HT1080 (cell line): Measurements from ENCODE around the gene F13A1.

RAMPAGE:
- cytosol, long total RNA = no peak
- long total RNA = no peak
- nucleus, long total RNA = no peak
Measured at GRCh38 chr6:4369585-4370164, 234.3 kb upstream of the ECI2 start.

GRCh38 chr6:4435833-4436090, 300.4 kb upstream of the ECI2 start:
RAMPAGE:
- cytosol, long total RNA = no peak
- long total RNA = no peak
- nucleus, long total RNA = no peak

DNA sequence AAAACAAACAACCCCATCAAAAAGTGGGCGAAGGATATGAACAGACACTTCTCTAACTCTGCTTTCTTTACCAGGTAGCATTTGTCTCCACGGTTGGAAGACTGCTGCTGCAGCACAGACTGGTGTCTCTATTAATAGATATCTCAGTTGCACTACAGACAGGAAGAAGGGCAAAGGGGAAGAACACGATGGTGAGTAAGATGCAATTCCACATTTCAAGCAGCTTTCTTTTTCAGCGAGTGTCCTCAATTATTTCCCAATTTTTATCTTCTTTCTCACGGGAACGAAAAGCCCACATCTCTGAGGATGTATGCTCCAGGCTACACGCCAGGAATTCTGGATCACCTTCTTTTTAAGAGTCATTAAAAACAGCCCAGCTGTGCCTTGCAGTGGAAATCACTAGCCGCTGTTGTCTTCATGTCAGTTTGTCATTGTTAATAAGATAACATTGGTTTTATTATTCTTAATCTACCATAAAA, 311.6 kb upstream of the ECI2 start:
RAMPAGE:
- cytosol, long total RNA = no peak
- long total RNA = no peak
- nucleus, long total RNA = no peak

DNA sequence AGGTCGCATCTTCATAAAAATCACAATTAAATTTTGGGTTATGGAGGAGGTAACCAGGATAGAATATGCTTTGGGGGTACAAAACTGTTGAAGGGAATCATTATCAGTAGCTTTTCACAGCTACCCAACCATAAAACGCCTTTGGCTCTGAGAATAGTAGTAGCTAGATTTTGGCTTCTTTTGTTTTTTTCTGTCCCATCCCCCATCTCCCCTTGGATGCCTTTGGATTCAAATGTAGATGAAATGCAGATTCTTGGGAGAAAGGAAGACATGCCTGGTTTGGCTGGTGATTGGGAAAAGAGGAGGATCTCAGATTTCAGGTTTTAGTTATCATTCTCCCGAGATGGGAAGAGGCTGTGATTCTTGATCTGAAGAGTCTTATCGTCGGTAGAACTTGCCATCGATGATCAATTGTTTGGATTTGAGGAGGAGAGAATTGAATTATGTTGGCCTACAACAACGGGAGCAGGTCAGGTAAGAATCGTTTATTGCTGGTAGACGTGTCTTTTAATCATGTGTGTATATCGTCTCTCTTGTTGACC, 3.4 kb upstream of the CDYL start:
RAMPAGE:
- cytosol, long total RNA = no peak
- long total RNA = no peak
- nucleus, long total RNA = no peak

GRCh38 chr6:4901538-4902187, 102.2 kb downstream of the RPP40 start:
RAMPAGE:
- cytosol, long total RNA = no peak
- long total RNA = no peak
- nucleus, long total RNA = no peak

DNA sequence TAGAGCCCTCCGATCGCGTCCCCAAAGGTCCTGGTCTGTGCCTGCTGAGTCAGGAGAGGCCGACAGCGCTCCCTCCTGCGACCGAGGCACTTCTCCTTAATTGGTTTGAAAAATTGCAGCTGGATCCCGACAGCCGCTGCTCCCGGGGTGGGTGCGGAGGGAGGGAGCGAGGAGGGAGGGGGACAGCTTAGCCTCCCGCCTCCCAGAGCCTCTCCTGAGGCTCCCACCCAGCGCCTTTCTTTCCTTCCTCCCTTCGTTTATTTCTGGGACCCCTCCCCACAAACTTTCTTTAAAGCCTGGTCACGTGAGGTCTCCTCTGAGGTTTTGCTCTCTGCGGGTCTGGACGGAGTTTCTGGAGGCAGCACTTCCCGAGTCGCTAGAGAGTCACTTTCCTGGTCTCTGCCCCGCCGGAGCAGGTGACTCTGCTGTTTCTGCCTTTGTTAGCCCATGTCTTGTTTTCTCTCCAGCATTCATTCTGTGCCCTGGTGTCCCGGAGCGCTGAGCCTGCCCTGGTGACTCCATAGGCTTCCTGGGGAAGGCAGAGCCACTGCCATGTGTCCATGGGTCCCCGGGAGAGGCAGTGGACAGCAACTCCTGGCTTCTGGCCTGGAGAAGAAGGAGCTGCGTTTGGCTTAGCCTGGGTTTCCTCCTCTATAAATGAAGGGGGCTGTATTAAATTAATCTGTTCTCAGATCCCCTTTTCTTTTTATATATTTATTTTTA, 22.5 kb upstream of the RPP40 start:
RAMPAGE:
- cytosol, long total RNA = no peak
- long total RNA = no peak
- nucleus, long total RNA = no peak

DNA sequence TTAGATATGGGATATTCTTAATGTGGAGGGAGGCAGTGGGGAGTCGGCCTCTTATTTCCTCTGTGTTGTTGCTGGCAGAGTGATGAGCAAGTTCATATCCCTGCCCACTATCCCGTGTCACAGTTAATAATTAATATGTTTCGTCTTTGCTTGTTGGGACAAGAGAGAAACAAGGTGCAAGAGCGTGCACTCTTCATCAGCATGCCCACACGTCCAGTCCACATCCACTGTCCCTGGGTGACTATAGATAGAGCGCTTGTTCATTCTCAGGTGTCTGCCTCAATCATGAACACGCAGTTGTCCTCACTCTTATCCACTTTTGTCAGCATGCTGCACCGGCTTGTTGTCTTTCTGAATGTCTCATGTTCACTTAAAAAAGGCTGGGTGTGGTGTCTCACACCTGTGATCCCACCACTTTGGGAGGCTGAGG, 34.0 kb downstream of the PPP1R3G start:
RAMPAGE:
- cytosol, long total RNA = no peak
- long total RNA = no peak
- nucleus, long total RNA = no peak

DNA sequence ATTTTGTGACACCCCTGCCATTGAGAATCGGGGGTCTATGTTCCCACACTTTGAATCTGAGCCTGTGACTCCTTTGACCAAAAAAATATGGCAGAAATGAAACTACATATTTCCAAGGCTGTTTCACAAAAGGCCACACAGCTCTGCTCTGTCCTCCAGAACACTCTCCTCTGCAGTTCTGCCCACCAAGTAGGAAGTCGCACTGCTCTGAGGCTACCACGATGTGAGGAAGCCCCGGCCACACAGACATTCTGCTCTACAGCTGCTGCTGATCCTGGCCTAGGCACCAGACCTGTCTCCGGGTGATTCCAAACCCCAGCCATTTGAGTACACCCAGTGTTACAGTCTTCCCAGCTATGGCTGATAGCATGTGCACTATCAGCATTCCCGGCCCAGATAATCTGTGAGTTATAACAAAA, 85.1 kb downstream of the LYRM4 start:
RAMPAGE:
- cytosol, long total RNA = no peak
- long total RNA = no peak
- nucleus, long total RNA = no peak

RAMPAGE:
- cytosol, long total RNA = no peak
- long total RNA = no peak
- nucleus, long total RNA = no peak
Measured at GRCh38 chr6:5616665-5617201, 355.4 kb downstream of the FARS2 start.

DNA sequence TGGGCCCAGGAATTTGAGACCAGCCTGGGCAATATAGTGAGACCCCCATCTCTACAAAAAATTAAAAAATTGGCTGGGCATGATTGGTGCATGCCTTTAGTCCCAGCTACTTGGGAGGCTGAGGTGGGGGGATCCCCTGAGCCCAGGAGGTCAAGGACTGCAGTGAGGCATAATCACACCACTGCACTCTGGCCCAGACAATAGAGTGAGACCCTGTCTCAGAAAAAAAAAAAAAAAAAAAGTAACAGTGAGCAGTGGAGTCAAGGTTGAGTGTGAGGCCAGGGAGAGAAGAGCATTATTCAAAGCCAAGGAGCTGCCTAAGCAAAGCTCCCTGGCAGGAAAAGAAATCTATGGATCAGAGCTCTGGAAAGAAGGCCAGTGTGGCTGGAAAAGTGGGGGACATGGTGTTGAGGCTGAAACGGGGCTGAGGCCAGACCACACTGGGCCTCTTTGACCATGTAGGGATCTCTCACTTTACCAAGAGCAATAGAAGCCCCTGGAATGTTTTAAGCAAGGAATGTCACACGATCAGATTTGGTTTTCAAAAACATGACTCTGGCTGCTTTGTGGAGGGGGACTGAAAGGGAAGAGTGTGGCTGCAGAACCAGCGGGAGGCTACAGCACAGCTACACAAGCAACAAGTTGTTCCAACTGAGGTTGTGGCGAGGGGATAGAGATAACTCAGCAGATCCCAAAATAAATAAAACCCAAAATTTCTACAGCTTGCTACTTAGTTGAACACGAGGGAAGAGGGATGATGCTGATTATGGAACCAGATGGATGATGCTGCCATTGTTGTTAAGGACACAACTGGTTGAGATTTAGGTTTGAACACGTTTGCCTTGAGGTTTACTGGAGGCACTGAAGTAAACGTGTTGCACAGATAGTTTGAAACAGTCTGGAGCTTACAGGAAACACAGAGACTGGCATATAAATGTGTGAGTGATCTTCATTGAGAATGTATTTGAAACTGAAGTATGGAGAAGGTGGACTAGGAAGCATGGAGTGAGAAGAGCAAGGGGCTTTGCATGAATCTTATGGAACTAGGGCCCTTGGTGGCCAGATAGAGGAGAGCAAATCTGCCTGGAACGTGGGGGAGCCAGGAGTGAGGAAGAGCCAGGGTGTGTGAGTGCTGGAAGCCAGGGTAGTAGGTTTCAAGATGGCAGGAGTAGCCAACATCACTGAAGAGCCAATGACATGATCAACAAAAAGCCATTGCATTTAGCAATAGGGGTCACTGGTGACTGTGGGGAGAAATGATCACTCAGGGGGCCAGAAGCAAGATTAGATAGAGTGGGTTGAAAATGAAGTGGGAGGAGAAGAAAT, 345.8 kb downstream of the NRN1 start:
RAMPAGE:
- cytosol, long total RNA = no peak
- long total RNA = no peak
- nucleus, long total RNA = no peak

DNA sequence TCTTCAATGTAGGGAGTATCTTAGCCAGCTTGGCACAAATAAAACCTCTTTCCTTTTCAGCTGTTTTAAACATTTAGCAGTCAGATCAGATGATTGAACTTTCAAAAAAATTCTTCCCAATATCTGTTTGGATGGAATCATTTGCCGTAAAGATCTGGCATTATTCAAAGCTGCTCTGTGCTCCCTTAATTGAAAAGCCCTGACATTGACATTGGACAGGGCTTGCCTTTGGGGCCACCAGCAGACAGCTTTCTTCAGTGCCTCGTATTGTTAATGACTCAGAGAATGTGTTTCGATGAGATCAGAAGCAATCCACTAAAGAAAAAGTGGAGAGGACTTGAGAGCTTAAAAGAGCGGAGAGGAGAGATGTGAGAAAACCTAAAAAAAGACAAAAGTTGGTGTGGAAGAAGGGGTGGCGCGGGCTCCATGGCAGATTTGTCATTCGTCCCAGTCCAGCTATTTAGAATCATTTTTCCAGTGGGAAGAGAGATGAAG, 343.4 kb downstream of the NRN1 start:
RAMPAGE:
- cytosol, long total RNA = no peak
- long total RNA = no peak
- nucleus, long total RNA = no peak

RAMPAGE:
- cytosol, long total RNA = no peak
- long total RNA = no peak
- nucleus, long total RNA = no peak
Measured at GRCh38 chr6:5685766-5686202, 320.9 kb downstream of the NRN1 start.

RAMPAGE:
- cytosol, long total RNA = no peak
- long total RNA = no peak
- nucleus, long total RNA = no peak
Measured at GRCh38 chr6:5905612-5906256, 101.0 kb downstream of the NRN1 start.

GRCh38 chr6:6320395-6321224, at the start of gene F13A1:
TSS of gene F13A1 (minus strand) at chr6:6320662.
RAMPAGE:
- cytosol, long total RNA = no peak
- long total RNA = no peak
- nucleus, long total RNA = no peak

RAMPAGE:
- cytosol, long total RNA = no peak
- long total RNA = no peak
- nucleus, long total RNA = no peak
Measured at GRCh38 chr6:6589182-6589924, 833 bp downstream of the LY86 start.

GRCh38 chr6:6714646-6715367, 126.3 kb downstream of the LY86 start:
RAMPAGE:
- cytosol, long total RNA = no peak
- long total RNA = no peak
- nucleus, long total RNA = no peak

DNA sequence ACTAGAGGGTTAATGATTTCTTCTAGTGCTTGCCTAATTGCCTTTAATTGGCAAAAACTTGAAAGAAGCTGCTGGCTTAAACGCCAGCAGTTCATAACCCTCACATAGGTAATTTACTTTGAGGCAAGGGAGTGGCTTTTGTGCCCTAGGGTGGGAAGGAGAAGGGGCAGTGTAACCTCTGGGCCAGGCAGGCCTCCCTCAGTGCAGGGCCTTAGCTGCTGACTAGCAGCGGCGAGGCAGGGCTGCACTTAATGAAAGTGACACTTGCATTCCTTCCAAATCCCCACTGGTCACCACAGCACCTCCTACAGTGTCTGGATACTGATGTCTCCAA, 152.6 kb downstream of the LY86 start:
RAMPAGE:
- cytosol, long total RNA = no peak
- long total RNA = no peak
- nucleus, long total RNA = no peak

RAMPAGE:
- cytosol, long total RNA = no peak
- long total RNA = no peak
- nucleus, long total RNA = no peak
Measured at GRCh38 chr6:6747454-6747810, 158.9 kb downstream of the LY86 start.

RAMPAGE:
- cytosol, long total RNA = no peak
- long total RNA = no peak
- nucleus, long total RNA = no peak
Measured at GRCh38 chr6:6806655-6807639, 218.4 kb downstream of the LY86 start.

GRCh38 chr6:7053378-7053823, 54.4 kb upstream of the RREB1 start:
RAMPAGE:
- cytosol, long total RNA = no peak
- long total RNA = no peak
- nucleus, long total RNA = no peak